Measurements from ENCODE around the gene RXFP2.

DNA sequence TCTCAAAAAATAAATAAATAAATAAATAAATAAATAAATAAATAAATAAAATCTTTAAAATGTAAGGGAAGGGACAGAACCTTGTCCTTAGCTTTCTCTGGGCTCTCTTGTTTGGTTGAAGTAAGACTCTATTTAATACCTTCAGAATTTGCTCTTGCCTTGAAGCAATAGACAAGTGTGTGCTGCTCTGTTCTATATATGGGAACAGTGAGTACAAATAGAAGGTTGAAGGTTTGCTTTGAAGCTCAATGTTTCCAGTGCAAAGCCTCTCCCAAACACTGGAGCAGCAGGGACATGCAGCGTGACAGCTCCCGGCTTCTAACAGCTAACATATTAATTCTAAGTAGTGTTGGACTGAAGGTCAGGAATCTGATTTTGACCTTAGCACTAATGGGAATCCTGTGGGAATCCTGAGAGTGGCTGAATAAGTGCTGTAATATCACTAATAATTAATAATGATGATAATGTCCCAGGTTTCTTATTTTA, 16.9 kb upstream of the UBE2L5 start:
- PRO-cap: no peak
- RAMPAGE, long total RNA: no peak

DNA sequence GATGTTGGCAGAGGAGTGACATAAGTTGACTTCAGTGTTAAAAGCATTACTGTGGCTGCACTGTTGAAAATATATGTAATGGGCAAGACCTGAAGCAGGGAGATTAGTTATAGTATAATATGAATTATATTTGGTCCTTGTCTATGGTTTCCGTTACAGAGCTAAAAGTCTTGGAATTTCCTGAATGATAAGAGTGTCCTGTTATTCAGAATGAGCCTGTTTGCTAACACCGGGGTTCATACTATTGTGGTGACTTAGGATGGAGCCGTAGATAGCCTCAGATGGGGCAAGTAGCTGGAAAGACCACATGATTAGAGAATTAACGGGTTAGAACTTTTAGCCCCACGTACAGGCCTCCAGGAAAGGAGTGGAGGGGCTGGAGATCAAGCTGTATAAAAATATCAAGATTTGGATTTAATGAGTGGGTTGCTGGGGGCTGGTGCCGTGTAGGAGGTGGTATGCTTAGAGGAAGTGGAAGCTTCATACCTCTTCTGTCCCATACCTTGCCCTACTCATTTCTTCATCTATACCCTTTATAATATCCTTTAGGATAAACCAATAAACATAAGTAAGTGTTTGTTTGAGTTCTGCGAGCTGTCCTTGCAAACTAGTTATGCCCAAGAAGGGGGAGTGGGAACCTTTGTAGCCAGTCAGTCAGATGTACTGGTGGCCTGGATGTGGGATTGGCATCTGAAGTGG, 5.8 kb downstream of the USPL1 start:
- PRO-cap: no peak
- RAMPAGE, long total RNA: no peak

- PRO-cap: no peak
- RAMPAGE, long total RNA: no peak
Measured at GRCh38 chr13:30659830-30660633, 42.3 kb downstream of the USPL1 start.

GRCh38 chr13:31045630-31046355, 113.3 kb downstream of the TEX26 start:
- PRO-cap: no peak
- RAMPAGE, long total RNA: no peak

GRCh38 chr13:31046482-31047077, 114.1 kb downstream of the TEX26 start:
- PRO-cap: no peak
- RAMPAGE, long total RNA: no peak

DNA sequence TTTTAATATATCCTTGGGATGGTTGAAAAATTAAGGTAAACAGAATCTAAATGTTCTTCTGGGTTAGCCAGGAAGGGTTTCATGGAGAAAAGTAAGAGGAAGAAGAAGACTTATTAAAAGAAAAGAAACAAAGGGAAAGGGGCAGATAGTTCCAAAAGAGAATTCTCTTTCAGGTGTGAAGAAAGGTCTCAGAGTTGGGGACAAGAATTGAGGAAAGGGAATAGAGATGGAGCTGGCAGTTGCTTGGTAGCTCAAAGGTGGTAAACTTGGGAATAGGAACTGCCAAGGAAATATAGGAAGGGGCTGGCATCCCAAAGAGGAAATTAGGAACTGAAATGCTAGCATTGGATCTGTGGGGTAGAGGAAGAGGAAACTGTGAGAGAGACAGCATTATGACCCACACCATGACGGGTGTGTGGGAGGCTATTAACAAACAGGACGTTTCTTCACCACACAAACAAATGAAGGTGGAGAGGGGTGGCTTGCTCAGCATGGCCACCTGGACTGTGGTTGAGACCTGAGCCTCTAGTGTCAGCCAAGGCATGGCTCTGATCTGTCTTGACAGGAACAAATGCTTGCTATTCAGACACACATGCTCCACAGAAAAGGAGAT, 178.0 kb downstream of the B3GLCT start:
- PRO-cap: no peak
- RAMPAGE, long total RNA: no peak

GRCh38 chr13:31739401-31739853, at the start of gene RXFP2:
RXFP2 (plus strand) TSS chr13:31739526.
- PRO-cap: no peak
- RAMPAGE, long total RNA: no peak

- PRO-cap: no peak
- RAMPAGE, long total RNA: no peak
Measured at GRCh38 chr13:31957205-31957756, 74.3 kb upstream of the FRY start.

- PRO-cap: no peak
- RAMPAGE, long total RNA: no peak
Measured at GRCh38 chr13:32150600-32151181, 119.1 kb downstream of the FRY start.

- PRO-cap: no peak
- RAMPAGE, long total RNA: no peak
Measured at GRCh38 chr13:32246464-32246939, 68.7 kb downstream of the ZAR1L start.

GRCh38 chr13:32424043-32424501, 3.9 kb downstream of the N4BP2L1 start:
- PRO-cap: no peak
- RAMPAGE, long total RNA: no peak

- PRO-cap: no peak
- RAMPAGE, long total RNA: no peak
Measured at GRCh38 chr13:32586955-32587765, 908 bp downstream of the PDS5B start.

GRCh38 chr13:32629990-32630289, 43.7 kb downstream of the PDS5B start:
- PRO-cap: no peak
- RAMPAGE, long total RNA: no peak

GRCh38 chr13:32632343-32632793, 46.1 kb downstream of the PDS5B start:
- PRO-cap: no peak
- RAMPAGE, long total RNA: no peak

DNA sequence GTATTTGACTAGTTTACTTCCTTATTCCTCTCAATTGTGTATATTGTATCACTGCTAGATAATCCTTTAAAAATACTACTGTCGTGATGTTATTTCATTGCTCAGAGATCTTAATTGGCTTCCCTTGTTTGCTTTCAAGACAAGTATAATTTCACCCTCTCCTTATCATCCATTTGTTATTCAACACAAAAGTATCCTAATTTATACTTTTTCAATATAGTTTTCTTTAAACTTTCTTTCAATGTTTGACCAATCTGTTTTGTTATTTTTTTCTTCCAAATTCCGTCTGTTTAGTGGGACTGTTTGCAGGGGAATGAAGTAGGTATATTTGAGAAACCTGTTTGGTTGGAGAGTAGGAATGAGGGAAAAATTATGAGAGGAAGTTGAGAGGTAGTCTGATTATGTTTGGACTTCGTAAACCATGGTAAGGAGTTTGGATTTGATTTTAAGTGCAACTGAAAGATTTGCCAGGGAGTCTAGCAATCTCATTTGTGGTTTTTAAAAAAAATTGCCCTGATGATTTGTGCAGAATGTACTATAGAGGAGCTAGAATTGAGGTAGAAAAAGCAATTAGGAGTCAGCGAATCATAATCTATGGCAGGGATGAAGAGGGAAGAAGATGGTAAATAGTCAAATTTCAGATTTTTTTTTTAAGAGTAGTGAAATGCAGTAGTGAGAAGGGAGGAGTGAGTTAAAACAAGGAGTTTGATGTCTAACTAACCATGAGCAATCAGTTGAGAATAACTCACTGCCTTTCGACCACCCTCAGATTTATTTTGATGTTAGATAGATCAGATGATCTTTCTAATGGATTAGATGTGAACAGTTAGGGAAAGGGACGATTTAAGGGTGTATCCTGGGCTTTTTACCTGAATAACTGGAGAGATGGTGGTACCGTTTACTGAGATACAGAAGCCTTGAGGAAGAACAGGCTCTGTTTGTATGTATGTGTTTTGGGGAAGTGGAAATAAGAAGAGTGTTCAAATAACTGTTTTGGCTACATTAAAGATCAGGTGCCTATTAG, 176.8 kb downstream of the PDS5B start:
- PRO-cap: no peak
- RAMPAGE, long total RNA: no peak

- PRO-cap: no peak
- RAMPAGE, long total RNA: no peak
Measured at GRCh38 chr13:32772132-32772873, 186.1 kb downstream of the PDS5B start.

DNA sequence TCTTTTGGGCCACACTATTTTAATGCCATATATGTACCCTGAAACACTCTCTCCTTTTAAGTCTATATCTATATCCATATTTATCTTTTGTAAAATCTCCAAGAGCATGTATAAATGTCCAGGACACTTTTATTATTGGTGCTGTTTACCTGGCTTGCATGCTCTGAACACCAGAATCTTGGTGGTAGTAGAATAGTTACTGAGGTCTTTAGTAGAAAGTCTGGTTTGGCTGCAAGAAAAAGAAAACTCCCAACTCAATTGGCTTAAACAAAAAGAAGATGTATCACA, 209.1 kb upstream of the KL start:
- PRO-cap: no peak
- RAMPAGE, long total RNA: no peak

- PRO-cap: no peak
- RAMPAGE, long total RNA: no peak
Measured at GRCh38 chr13:33015837-33016369, 320 bp upstream of the KL start.

GRCh38 chr13:33195194-33195851, 90.2 kb downstream of the STARD13 start:
- PRO-cap: no peak
- RAMPAGE, long total RNA: no peak

GRCh38 chr13:33199144-33199369, 86.5 kb downstream of the STARD13 start:
- PRO-cap: no peak
- RAMPAGE, long total RNA: no peak

Measured in spinal cord (tissue), 3 donors.